Myometrial cell (primary cell): Measurements from ENCODE around the genes ZNF354B, ZNF879 and TBC1D9B.

DNA sequence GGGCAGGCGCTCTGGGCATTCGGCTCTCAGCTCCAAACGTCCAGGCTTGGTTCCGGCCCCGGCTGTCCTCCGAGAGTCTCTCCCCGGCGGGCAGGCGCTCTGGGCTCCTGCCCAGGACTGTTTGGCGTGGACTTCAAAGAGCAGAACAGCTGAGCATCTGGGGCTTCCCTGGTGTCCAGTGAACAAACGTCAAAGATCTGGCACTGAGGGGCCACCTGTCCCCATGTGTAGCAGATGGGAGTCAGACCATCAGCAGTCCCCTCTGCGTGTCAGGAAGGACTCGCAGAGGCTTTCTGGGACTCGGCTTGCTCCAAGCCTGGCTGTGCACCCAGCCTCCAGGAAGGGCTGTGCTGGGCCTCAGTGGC is 164.1 kb upstream of the PHYKPL start:
- RAMPAGE, long total RNA, result no peak

- RAMPAGE, long total RNA, result no peak
These were observed 161.2 kb downstream of the COL23A1 start for GRCh38 chr5:178428811-178429480.

- RAMPAGE, long total RNA, result no peak
These were observed 112.8 kb downstream of the COL23A1 start for GRCh38 chr5:178477266-178477929.

GRCh38 chr5:178859573-178860799 is at the start of gene ZNF354B:
TSS of gene ZNF354B (plus strand) at chr5:178859953.
- RAMPAGE, long total RNA, result no peak

DNA sequence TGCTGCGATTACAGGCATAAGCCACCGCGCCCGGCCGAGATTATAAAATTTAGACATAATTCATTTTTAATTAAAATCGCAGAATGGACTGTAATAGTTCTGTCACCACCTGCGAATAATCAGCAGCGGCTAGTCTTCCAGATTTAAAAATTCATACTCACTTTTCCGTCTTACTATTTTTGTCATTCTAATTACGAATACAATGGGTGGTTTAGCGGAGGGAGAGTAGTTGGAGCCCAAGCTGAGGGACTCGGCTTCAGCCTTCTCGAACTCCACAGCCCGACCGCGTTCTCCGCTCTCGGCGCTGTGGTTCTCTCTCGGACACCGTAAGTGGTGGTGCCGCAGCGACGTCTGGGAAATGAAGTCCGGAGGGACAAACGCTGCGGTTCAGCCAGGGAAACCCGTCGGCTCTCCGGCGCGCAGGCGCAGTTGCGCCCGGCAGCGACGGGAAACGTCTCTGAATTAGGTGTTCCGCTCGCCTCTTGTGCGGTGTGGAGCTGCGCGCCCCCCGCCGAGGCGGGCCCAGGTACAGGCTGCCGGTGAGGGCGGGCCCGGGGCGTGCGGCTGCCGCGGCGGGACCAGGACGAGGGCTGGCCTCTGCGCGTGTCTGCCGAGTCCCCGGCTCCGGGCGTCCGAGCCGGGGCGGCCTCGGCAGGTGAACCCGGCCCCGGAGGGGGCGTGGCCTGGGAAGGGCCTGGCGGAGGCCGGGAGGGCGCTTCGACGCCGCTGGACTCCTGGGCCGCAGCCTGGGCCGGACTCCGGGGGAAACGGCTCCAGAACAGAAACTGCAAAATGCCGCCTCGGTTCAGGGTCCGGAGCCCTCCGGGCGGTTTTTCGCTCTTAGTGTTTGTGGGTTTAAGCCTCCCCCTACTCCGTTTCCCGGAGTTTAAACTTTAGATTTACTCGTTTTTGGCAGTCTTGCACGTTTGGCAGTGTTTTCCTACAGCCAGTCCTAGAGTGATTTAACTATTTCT is at the start of gene ZNF879:
ZNF879 (plus strand) TSS at position 426 of the 974 bp plus-strand sequence.
- RAMPAGE, long total RNA, result start-site peak on the plus strand centred at position 440 of the sequence, 51 bp wide, 24 and 35 reads in 2 replicates

DNA sequence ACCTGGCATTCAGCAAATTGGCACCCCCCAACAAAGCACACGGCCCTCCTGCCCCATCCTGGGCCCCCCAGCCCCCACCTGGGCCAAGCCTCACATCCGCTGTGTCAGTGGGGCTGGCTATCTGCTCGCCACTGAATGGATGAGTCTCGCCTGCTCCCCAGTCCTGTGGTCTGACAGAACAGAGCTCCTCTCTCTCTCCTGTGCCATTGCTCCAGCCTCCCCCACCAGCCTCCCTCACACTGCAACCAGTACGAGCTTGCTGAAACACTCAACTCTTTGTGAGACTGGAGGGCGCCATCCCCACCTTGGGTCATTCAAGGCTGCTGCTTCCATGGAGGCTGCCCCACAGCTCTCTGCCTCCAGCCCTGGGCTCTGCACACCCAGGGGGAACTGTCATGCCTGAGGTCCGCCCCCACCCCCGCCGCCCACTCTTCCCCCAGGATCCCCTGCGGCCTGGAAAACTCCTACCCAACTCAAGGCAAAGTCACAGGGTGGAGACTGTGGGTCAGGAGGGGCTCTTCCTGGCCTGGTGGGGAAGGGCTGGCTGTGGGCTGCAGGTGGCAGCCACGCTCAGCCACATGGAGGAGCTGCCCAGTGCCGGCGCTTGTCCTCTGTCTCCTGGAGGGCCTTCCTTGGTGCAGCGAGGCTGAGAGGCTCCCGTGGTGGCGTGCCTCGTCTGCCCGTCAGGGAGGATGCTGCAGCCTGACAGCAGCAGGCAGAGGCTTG is 78.4 kb downstream of the ADAMTS2 start:
- RAMPAGE, long total RNA, result no peak

GRCh38 chr5:179456050-179456437 is 94.3 kb upstream of the RUFY1 start:
- RAMPAGE, long total RNA, result no peak

DNA sequence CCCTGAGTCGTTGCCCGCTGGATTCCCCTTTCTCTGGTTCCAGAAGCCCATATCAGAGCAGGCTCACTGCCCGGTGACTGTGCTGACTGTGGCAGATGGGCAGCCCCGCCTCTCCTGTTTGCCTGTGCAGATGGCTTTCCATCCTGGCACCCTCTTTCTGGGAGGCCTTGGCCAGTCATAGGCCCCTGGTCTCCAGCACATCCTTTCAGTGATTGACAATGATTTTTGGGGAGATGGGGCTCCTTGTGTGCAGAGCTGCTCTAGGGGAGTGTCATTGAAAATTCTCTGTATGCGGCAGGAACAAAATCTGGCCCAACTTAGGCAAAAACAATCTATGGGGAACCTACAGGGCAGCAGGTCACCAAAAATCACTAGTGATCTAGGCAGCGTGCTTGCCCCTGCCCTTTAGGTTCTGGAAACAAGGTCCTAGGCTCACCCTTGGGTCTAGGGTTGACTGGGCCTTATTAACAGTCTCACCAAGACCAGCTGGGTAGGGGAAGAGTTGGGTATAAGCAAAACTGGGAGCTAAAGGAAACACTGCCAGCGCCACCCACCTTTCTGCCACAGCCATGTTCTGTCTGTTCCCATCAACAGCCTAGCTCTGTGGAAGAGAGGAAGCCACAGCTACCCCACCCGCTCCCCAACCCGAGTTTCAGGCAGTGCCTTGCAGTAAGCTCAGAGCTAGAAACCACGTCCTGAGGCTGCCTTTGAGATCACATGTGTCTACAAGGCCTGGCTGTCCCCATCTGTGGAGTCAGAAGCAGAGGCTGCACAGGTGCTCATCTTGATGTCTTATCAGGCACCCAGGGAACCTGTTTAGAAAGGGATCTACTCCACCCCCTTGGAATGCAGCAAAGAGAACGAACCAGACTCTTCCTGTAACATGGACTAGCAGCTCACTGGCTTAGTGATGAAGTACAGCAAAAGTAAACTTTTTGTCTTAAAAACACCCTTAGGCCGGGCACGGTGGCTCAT is 15.5 kb downstream of the HNRNPH1 start:
- RAMPAGE, long total RNA, result no peak

GRCh38 chr5:179616342-179616709 is 7.1 kb downstream of the HNRNPH1 start:
- RAMPAGE, long total RNA, result no peak

DNA sequence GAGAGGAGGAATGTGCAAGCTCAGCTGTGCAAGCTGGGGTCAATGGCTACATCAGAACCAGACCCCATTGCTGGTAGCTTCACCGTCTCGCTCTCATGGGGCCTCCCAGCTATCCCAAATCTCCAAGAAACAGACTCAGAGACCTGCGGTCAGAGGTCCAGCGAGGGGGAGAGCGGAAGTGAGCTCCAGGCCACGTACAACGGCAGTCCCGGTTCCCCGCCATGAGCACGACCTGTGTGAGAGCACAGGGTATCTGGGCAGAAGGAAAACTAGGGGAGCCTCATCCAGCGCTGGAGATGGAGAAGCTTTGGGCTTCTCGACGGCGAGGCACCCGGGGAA is 23.3 kb downstream of the CBY3 start:
- RAMPAGE, long total RNA, result no peak

DNA sequence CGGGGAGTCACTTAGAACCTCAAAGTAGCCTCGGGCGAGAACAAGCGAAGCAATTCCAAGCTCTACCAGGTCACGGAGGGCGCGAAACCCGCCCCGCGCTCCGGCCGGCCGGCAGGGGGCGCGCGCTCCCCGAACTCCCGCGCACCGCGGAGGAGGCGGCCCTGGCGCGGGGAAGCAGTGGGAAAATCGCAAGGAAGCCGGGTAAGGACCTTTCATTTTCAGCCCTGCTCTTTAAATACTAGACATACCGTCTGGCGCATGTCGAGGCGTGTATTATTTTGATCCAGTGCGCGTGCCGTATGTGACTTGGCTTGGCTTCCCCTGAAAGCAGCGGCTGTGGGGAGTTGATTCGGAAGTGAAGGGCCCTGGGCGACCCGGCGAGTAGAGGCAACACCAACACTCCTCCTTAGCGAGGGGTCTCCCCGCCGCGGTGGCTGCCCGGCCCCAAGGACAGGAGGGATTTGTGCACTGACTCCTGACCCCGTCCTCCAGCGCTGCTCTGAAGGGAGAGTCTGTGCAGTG is 22.9 kb downstream of the CBY3 start:
- RAMPAGE, long total RNA, result no peak

DNA sequence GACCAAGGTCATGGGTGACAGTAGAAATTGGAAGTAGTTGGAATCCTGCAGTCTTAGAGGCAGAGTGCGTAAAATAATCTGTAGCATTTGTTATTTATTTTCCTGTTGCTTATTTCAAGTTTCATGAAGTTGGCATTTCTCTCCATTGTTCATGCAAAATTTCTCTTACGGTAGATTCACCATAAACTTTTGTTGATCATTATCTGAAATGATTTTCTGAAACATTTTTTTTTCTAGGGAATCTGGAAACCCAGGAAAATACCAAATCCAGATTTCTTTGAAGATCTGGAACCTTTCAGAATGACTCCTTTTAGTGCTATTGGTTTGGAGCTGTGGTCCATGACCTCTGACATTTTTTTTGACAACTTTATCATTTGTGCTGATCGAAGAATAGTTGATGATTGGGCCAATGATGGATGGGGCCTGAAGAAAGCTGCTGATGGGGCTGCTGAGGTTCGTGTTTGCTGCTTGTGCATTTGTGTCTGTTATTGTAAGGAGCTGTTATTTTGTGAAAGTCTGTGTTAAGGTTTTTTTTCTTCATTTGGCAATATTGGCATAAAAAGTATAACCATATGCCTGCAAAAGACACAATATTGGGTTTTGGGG is 10.0 kb upstream of the MAML1 start:
- RAMPAGE, long total RNA, result no peak

DNA sequence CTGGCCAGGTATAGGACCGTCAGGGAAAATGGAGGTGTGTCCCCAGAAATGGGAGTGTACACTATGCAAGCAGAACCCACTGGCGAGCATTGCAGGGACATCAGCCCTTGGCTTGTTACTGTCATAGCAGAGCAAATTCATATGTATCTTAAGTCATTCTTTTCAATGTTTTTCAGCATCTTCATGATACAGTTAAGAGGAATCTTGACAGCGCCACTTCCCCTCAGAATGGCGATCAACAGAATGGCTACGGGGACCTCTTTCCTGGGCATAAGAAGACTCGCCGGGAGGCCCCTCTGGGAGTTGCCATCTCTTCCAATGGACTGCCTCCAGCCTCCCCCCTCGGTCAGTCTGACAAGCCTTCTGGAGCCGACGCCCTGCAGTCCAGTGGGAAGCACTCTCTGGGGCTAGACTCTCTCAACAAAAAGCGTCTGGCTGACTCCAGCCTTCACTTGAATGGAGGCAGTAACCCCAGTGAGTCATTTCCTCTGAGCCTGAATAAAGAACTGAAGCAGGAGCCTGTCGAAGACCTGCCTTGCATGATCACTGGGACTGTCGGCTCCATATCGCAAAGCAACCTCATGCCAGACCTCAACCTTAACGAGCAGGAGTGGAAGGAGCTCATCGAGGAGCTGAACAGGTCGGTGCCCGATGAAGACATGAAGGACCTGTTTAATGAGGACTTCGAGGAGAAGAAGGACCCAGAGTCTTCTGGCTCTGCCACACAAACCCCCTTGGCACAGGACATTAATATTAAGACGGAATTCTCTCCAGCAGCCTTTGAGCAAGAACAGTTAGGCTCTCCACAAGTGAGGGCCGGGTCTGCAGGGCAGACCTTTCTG is 28.4 kb upstream of the LTC4S start:
- RAMPAGE, long total RNA, result no peak

- RAMPAGE, long total RNA, result no peak
These were observed 2.9 kb downstream of the MGAT4B start for GRCh38 chr5:179803571-179804355.

GRCh38 chr5:179807247-179807685 is 600 bp upstream of the MGAT4B start:
- RAMPAGE, long total RNA, result no peak

DNA sequence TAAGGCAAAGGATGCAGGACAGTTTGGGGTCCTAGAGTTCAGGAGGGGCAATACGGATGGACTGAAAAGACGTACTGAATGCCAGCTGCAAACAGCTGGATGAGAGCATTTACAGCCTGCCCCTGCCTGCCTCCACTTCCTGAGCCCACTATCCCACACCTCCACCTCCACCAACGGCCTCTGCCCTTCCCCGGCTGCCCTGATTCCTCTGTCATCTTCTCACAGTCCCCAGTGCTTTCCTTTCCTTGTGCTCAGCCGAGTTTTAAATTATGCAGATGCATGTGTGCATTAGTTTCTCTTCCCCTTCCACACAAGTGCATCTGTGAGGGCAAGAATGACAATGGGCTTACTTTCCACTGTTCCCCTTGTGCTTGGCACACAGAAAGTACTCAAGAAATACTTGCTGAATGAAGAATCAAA is 5.8 kb downstream of the MRNIP start:
- RAMPAGE, long total RNA, result no peak

GRCh38 chr5:179907114-179908334 is at the start of gene TBC1D9B:
TSS of gene TBC1D9B (minus strand) at chr5:179907897.
- RAMPAGE, long total RNA, result start-site peak on the minus strand at chr5:179907839-179907877, 92 and 134 reads in 2 replicates

DNA sequence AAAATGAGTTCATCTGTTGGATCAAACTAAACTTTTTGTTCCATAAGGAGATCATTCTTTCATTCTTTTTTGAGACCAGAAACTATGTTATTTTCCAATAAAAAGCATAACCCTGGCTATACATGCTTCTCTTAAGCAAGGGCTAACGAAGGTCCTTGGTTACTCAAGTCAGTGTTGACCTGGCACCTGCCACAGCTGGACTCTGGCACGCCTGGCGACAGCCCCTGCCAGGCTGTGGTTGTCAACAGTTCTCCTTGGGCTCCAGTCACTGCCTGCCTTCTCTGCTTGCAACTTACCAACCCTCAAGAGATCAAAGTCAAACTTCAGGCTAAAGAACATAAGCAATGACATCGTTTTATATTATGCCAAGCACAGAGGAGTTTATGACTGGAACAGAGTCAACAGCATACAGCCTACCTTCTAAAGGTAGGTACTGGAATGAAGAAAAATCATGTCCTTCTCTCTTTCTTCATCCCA is 61.4 kb upstream of the TBC1D9B start:
- RAMPAGE, long total RNA, result no peak

GRCh38 chr5:180174065-180174426 is 35.0 kb downstream of the RASGEF1C start:
- RAMPAGE, long total RNA, result no peak

- RAMPAGE, long total RNA, result no peak
These were observed 1.2 kb upstream of the RASGEF1C start for GRCh38 chr5:180210061-180210701.